Colon Carcinoma Metastatic in the Brain (tissue), 2 donors: ENCODE measurements around a stretch of chr2.

DNA sequence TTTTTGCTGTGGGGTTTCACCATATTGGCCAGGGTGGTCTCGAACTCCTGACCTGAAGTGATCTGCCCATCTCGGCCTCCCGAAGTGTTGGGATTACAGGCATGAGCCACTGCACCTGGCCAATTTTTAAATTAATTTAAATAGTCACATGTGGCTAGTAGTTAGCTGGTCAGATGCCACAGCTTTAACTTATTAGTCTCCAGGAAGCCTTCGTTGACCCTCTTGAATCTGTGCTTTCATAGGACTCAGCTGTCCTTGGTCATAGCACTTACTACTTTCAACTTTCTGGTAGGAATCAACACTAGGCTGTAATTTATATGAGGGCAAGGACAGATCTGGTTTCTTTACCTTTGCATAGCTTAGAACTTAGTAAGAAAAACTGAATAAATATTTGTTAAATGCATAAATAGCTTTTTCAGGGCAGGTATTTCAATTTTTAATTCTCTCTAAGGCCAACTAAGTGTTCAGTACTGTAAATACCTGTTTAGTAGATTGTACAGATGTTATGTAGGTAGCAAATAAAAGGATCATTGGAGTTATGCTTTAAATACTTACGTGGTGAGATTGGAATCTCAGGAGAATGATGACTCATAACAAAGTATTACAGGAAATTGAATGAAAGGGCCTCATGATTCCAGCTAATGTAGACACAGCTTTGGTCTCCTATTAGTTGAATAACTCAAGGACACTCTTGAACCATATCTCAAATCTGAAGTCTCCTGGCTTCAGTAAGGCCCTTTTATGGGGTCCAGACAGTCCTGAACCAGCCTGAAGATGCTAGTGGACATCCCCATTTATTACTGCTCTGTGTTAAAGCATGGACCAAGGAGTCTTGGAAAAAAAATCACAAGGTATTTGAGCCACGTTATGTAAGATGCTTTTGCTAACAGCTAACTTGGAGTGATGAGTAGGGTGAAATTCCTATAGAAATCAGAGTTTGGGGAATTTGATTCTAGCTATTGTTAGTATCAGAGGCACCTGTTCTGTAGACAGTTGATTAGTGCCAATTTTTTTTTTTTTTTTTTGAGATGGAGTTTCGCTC lies 2.6 kb downstream of the CLIP4 start:
- PRO-cap, 2 experiments = no peak in any of the 2 experiments

DNA sequence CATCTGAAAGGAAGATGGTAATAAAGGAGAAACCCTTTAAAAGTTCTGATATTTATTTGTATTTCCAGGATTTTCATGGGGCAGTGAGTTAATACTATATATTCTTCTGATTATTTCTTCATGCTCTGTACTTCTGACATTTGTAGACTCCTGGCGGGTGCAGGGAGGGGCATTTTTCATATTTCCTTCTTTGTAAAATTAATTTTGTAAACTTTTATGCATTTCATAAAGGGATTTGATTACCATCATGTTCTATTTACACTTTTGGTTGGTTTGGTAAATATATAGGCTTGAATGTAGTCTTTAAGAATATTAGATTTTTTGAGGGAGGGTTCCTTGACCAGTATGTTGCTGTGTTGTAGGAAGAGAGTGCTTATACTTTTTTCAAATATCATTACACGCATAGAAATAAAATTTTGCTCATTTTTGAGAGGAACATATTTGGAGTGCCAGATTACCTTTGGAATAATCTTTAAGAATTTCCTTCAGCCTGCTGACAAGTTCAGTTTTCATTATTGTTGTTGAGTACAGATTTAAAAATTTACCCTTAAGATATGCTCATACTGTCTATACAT lies 16.3 kb downstream of the CLIP4 start:
- PRO-cap, 2 experiments = no peak in any of the 2 experiments

DNA sequence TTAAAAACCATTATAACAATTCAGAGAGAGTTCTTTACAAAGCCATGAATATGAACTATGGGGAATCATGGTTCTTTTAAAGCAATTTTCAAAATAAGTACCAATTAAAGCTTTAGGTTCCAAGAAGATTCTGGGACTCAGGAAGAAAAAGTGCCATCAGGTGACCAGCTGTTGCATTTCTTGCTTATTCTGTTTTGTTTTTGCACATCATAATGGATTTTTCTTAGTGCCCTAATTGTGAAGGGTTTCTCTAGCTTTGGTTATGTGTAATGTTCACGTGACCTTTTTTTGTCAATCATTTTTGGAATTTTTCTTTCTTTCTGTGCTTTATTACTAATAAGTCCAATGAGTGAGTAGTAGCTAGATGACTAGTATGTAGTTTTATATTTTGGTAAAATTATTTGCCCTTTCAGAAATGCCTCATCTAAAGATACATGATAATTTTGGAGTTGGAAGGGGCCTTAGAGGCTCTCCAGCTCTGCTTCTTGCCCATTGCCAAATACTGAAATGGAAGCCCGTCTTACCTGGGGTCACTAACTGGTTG lies 66.9 kb downstream of the CLIP4 start:
- PRO-cap, 2 experiments = no peak in any of the 2 experiments

- PRO-cap, 2 experiments = no peak in any of the 2 experiments
These were observed 19.3 kb upstream of the ALK start for GRCh38 chr2:29940729-29941111.

DNA sequence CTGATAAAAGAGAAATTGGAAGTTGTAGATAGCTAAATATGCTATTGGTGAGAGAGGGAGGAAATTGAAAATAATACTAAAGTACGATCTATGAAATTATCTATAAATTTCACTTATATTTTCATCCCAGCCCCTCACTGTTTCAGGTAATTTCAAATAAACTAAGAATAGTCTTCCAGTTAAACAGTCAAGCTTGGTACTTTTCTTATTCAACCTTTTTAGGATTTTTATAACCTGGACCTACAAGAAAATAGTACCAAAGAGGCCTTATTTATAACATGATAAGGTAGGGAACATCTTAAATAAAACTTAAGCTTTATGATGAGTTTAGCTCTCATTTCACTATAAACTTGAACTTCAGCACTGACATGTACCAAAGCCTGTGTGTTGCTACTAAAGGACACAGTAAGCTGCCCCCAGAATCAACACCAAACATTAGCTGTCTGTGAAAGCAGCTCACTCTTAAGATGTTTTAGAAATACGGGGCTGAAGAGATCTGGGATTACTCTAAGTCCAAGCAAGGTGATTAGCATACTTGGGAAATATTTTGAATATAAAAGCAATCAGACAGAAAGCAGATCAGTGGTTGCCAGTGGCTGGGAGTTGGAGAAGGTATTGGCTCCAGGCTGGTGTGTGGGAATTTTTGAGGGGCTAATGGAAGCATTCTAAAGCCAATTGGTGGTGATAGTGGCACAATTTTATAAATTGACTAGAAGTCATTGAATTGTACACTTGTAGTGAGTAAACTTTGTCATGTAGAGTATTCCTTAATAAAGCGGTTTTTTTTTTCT lies 4.8 kb downstream of the YPEL5 start:
- PRO-cap, 2 experiments = no peak in any of the 2 experiments

DNA sequence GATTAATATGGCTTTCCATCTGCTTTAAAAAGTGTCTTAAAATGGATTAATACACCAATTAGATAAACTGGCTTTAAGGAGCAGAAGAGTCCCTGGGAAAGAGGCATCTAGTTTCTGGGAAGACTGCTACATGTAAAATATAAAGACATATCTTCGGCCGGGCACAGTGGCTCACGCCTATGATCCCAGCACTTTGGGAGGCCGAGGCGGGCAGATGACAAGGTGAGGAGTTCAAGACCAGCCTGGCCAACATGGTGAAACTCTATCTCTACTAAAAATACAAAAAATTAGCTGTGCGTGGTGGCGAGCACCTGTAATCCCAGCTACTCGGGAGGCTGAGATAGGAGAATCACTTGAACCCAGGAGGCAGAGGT lies 16.5 kb downstream of the YPEL5 start:
- PRO-cap, 2 experiments = no peak in any of the 2 experiments

DNA sequence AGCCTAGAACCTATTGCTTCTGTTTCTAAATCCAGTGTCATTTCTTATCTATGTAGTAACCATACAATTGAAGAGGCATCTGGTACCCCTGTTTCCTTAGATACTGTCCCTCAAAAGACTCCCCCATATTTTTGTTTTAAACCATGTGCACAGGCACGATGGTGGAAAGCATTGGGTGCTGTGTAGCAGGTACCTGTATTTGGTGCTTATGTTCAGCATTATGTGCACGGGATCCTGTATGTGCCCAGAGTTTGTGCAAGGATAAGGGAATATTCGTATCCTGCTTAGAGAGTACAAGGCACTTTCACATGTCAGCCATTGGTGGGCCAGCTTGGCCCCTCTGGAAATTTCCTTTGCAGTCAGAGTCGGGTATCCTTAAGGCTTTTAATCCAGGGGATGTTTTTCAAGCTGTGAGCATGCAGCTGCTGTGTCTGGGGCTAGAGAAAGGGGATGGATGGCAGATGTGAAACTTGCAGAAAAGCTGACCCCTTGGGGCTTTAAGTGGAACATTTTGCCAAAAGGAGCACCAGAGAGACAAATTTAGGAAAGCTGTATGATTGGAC lies 2.1 kb downstream of the LBH start:
- PRO-cap, 2 experiments = no peak in any of the 2 experiments

DNA sequence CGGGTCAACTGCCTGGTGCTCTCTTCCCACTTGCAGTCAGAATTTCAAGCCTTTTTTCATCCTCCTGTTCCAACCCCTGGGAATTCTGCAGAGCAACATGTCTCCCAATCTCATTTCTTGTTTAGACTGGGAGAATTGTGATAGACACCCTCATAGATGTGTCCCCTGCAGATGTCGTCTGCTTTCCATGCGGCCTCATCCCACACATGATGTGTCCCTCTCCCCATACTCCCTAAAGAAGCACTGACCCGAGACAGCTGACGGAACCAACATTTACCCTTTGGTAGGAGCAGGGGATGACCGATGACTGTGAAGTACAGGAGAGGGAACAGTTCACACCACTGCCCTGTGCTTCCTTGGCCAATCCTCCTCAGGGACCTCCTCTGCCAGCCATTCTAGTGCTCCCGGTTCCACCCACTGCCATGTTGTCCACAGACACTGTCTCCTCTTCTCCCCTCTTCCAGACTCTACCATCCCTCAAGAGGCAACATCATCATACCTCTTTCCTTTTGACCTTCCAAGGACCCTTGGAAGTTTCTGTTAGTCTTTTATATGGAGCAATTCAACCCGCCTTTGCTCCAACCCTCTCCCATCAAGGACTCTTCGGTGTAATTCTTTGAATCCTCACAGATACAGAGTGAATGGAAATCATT lies 98.9 kb upstream of the LCLAT1 start:
- PRO-cap, 2 experiments = no peak in any of the 2 experiments

- PRO-cap, 2 experiments = no peak in any of the 2 experiments
These were observed 42.8 kb upstream of the LCLAT1 start for GRCh38 chr2:30404256-30404538.

GRCh38 chr2:30412149-30412880 lies 34.7 kb upstream of the LCLAT1 start:
- PRO-cap, 2 experiments = no peak in any of the 2 experiments

GRCh38 chr2:30514489-30515010 lies 67.5 kb downstream of the LCLAT1 start:
- PRO-cap, 2 experiments = no peak in any of the 2 experiments

- PRO-cap, 2 experiments = no peak in any of the 2 experiments
These were observed 165.6 kb downstream of the CAPN13 start for GRCh38 chr2:30641440-30642224.

DNA sequence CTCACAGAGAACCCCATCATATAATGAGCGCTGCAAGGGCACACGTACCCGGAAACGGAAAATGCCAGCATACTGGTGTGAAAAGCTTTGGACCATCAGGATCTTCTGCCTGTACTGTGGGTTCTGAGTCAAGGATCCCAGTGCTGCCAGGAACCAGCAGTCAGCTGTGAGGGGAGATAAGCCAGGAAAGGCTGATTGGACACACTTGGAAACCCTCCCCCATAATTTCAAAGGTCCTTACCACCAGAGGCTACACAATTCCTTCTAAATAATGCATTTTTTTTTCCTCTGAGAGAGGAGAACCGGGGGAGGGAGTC lies 31.4 kb downstream of the CAPN13 start:
- PRO-cap, 2 experiments = no peak in any of the 2 experiments

DNA sequence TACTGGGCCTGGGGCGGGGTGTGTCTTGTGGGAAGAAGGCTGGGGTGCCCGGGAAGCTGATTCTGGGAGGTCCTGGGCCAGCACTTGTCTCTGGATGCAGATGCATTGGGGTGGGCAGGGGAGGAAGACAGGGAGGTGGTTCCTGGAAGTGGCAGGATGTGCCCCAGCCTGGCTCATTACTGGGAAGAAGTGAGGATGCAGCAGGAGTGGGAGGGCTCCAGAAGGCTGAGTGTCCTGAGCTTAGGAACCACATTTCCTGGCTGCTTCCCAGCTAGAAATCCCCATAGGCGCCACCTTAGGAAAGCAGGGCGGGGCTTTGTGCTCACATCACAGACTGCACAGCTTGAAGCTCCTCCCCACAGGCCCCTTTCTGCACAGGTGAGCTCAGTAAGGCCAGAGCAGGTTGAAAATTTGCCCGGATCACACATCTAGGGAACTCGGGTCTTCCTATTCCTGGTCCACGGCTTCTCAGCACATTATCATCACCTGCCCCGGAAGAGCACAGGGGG lies 19.8 kb downstream of the EHD3 start:
- PRO-cap, 2 experiments = no peak in any of the 2 experiments

DNA sequence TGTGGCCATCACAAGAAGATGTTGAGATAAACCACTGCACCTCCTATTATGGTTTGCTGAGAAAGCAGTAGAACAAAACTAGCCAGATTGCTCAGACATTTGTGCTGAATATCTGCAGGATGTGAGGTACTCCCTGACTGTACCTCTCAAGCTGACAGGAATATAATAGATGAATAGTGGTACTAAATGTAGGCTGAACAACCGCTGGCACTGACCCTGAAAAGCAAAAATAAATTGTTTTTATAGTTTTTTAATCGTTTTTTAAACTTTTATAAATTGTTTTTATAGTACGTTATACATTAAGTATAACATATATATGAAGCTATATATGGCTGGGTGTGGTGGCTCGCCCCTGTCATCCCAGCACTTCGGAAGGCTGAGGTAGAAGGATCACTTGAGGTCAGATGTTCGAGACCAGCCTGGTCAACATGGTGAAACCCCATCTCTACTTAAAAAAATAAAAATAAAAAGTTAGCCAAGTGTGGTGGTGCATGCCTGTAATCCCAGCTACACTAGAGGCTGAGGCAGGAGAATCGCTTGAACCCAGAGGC lies 164.1 kb downstream of the MEMO1 start:
- PRO-cap, 2 experiments = no peak in any of the 2 experiments

DNA sequence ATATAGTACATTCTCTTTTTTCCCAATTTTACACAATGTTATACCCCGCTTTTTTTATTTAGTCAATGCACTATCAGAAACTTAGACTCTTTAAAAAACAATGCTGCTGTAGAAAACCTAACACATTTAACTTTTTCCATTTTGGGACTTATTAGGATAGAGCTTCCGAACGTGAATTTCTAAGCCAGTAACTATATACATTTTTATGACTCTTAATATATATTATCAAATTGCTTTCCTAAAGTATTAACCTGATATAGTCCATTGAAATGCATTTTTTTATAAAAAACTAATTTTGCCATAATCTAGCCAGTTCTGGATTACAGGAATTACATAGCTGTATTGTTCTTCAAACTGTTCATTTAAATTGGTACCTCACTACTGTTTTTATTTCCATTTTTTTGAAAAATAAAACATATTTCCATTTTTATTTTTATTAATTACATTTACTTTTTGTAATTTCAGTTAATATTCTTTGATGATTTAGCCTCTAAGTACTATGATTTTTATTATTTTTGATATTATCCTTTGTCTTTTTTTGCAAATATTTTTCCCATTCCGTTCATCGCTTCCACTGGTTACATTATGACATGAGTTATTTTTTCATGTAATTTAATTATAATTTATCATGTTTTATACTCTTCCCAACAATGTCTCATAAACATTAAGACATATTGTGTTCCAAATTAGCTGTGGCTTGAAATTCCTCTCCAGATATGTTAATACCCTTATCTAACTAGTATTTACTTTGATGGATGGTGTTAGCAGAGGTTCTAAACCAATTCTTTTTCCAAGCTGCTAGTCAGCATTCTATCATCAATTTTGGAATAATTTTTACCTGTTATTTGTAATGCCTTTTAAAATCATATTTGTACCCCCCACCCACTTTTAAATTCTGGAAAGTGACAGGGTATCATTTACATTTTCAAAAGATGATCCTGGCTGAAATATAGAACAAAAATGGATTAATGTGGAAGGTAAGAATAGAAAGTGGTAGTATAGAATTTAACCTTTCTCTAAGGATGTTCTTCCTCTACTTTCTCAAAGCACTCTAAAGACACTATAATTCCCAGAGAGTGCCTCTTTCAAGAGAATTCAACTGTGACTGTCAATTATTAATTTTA lies 81.7 kb downstream of the MEMO1 start:
- PRO-cap, 2 experiments = no peak in any of the 2 experiments

DNA sequence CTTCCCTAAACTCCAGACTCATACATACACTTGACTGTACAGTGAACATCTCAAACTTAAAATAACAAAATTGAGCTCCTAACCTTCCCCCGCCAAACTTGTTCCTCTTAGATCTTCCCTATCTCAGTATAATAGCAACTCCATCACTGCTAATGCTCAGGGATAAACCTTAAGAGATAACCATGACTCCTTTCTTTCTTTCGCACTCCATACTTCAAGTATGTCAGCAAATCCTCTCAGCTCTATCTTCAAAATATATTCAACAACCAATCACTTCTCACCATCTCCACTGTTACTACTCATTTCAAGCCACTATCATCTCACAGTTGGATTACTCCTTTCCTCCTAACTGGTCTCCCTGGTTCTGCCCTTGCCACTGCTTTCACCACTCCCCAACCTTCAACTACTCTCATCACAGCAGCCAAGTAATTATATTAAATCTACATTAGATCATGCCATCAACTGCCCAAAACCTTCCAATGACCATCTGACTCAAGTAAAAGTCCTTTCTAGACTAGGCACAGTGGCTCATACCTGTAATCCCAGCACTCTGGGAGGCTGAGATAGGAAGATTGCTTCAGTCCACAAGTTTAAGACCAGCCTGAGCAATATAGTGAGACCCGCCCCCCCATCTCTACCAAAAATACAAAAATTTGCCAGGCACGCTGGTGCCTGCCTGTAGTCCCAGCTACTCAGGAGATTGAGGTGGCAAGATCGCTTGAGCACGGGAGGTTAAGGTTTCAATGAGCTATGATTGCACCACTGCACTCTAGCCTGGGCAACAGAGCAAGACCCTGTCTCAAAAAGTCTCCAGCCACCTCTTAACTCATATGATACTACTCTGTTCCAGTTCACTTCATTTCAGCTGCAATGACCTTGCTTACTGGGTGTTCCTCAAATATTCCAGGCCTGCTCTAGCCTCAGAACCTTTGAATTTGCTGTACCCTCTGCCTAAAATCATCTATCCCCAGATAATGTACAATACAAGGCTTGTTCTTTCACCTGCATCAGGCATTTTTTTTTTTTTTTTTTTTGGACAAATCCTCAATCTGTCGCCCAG lies 11.6 kb downstream of the MEMO1 start:
- PRO-cap, 2 experiments = no peak in any of the 2 experiments

DNA sequence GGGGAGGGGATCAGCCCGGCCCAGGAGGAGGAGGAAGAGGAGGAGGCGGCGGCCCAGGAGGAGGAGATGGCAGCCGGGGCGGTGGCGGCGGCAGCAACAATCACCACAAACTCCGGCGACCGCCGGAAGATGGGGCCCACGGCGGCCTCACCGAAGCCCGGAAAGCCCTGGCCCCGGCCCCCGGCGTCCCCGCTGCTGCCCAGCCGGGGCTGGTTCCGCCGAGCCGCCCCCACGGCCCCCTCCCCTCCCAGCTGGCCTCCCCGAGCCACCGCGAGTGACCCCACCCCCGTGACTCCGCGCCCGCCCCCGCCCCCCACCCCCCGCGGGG lies 476 bp downstream of the MEMO1 start:
- PRO-cap, 2 experiments = peak in 2 of 2 experiments; most common plus-strand start position 62 of the sequence (in 1); most common minus-strand start position 233 of the sequence (in 1)

DNA sequence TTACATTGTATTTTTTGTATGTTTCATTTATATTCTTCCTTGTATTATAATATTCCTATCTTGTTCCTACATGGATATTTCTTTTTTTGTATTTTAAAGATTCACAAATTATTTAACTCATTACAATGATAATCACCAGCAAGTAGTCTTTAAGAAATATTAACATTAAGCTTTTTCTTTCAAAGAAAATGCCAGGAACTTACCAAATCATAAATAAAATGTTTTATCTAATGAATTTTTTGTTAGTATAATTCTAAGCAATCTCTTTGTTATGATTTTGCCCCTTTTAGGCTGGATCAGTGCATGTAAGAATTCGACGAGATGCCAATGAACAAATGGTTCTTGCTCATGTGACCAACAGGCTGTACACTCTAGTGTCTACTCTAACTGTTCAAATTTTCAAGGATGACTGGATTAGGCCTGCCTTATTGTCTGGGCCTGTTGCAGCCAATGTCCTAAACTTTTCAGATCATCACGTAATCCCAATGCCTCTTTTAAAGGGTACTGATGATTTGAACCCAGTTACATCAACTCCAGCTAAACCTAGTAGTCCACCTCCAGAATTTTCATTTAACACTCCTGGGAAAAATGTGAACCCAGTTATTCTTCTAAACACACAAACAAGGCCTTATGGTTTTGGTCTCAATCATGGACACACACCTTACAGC lies 44.6 kb downstream of the NLRC4 start:
- PRO-cap, 2 experiments = no peak in any of the 2 experiments

DNA sequence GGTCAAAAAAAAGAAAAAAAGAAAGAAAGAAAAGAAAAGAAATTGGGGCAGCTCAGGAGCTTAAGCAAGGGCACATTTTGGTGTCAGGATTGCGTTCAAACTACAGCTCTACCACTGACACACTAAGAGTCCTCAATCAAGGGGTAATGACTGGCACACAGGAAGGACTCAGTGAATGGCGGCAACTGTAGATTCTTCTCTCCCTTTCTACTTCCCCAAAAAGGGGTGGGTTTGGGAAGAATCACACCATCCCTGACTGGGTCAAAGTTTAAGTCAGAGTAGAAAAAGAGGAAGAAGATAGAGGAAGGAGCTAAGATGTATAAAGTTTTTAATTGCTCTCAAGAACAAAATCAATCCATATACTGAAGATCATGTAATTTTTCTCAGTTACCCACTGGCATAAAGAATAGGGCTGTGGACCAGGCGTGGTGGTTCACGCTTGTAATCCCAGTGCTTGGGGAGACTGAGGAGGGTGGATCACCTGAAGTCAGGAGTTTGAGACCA lies 2.6 kb downstream of the NLRC4 start:
- PRO-cap, 2 experiments = no peak in any of the 2 experiments